Occipital lobe (tissue), 2 donors: ENCODE measurements around a stretch of chr22.

- RAMPAGE, long total RNA = no peak
Observed at GRCh38 chr22:39279348-39279980, 34.7 kb upstream of the PDGFB start.

- RAMPAGE, long total RNA = no peak
Observed at GRCh38 chr22:39292428-39293264, 26.8 kb downstream of the RPL3 start.

GRCh38 chr22:39432239-39432731, 24.5 kb upstream of the MGAT3 start:
- RAMPAGE, long total RNA = no peak

GRCh38 chr22:39494711-39495232, 7.3 kb upstream of the MIEF1 start:
- RAMPAGE, long total RNA = no peak

DNA sequence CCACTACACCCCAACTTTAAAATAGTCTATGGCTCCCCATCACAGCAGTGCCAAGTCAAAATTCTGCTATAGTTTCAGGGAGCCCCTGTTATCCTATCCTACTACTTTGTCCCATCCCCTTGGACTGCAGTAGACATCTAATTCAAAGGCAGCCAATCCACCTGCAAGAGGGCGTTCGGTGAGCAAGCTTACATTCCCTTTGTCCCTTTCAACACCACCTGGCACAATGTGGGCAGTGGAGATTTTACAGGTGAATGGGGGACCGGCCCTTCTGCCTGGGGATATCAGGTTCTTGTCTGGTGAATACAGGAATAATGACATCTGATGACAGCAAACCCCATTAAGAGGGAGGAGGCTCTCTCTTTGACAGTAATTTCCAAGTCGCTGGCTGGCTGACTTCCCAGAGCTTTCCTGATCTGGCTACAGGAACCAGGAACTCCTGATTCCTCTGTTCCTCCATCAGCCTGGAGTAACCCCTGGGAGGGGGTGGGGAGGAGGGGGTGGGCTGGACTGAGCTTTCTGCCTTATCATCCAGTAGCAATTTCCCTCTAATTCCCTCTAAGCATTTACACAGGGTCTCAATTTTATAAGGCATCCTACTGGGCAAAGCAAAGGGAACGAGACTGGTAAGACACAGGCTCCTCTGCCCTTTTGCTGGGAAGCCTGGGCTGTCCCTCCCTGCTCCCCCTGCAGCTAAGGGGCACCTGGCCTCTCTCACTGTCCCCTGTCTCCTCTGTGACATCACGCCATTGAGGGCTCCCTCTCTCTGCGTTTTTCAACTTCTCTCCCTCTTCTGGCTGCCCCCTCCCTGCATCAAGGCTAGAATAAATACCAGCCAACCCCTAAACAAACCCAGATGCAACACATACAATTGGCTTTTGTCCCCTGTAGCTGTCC, 3.7 kb upstream of the MIEF1 start:
- RAMPAGE, long total RNA = no peak

GRCh38 chr22:39559511-39560047, 11.0 kb upstream of the CACNA1I start:
- RAMPAGE, long total RNA = no peak

GRCh38 chr22:39921289-39921510, 20.3 kb downstream of the GRAP2 start:
- RAMPAGE, long total RNA = no peak

DNA sequence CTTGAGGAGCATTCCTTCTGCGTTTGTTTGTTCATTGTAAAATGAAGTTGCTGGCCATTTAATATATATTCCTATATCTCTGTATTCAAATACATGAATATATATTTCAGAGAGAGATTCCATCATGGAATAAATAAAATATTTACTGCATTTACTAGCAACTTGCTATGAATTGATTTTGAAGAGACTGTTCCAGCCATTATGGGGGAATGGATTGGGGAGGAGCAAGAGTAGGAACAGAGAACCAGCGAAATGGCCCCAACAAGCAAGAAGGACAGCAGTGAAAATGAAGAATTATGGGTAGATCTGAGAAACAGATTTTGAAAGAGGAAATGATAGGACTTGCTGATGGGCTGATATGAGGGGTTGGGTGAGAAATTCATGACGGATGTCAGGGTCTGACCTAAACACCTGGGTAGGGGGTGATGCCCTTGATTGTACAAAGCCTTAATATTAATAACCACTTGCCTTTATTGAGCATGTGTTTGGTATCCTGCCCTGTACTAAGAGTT, 61.4 kb upstream of the TNRC6B start:
- RAMPAGE, long total RNA = no peak

GRCh38 chr22:40181193-40181685, 3.5 kb downstream of the TNRC6B start:
- RAMPAGE, long total RNA = no peak

DNA sequence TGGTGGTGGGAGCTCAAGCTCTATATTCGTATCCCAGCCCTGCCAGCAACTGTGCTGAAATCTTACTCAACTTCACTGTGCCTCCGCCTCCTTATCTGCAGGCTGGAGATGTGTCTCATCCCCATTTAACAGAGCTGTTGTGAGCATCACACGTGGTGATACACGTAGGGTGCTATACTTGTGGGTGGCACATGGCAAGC, 23.1 kb downstream of the TNRC6B start:
- RAMPAGE, long total RNA = no peak

GRCh38 chr22:40260045-40260452, 82.3 kb downstream of the TNRC6B start:
- RAMPAGE, long total RNA = no peak

DNA sequence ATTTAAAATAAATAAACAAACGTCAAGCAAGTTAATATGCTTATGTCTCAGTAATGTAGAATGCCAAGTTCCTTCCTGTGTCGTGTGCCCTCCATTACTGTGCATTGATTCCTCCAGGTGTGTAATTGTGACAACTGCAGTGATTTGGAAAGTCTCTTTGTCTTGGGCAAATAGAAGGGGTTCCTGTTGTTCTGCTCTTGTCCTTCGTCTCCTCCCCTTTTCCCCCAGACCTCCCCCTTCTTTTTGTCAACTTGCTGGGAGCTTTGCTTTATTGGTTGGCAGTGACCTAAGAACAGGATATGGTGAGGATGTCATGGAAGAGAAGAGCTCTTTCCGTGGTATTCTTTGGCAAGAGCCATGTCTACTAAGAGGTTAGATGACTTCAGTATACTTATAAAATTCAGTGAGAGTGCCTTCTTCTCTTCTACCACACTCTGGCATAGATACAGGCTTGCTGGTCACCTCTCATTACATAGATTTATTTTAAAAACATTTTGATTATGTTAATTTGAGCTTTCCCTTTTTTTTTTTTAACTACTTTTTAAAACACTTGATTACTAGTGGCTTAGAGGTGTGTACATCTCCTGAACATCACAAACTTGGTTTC, 18.9 kb upstream of the ADSL start:
- RAMPAGE, long total RNA = no peak

GRCh38 chr22:40347059-40347413, 736 bp downstream of the ADSL start:
- RAMPAGE, long total RNA = no peak

GRCh38 chr22:40413825-40414638, 43.6 kb downstream of the SGSM3 start:
- RAMPAGE, long total RNA = no peak

DNA sequence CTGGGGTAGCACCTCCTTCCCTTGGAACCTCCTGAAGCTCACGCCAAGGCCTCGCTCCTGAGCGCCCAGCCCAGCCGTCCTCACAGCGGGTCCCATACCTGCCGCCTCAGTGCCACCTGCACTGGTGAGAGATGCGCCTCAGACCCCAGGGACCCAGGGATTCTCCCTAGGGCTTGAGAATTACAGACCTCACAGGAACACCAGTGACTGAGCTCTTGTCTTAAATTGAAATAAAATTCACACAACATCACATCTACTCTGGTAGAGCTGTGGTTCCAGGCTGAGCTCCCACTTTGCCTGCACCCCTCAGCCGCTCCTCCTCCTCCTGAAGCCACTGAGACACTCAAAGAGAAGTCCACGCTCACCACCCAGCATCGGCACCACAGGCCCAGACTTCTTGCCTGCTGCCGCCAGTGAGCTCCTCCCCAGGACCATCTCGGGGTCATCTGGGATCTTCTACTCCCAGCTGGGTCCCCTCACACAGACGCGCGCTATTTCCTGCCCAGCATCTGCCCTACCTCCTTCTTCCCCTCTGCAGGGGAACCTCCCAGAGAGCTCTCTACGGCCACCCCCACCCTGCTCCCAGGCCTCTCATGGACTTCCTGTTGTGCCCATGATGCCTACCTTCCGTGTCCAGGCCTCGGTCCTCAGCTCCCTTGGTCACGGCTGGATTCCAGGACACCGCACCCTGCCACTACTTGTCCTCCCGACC, 45.0 kb downstream of the SGSM3 start:
- RAMPAGE, long total RNA = no peak

- RAMPAGE, long total RNA = no peak
Observed at GRCh38 chr22:40498873-40499655, 128.7 kb downstream of the SGSM3 start.

DNA sequence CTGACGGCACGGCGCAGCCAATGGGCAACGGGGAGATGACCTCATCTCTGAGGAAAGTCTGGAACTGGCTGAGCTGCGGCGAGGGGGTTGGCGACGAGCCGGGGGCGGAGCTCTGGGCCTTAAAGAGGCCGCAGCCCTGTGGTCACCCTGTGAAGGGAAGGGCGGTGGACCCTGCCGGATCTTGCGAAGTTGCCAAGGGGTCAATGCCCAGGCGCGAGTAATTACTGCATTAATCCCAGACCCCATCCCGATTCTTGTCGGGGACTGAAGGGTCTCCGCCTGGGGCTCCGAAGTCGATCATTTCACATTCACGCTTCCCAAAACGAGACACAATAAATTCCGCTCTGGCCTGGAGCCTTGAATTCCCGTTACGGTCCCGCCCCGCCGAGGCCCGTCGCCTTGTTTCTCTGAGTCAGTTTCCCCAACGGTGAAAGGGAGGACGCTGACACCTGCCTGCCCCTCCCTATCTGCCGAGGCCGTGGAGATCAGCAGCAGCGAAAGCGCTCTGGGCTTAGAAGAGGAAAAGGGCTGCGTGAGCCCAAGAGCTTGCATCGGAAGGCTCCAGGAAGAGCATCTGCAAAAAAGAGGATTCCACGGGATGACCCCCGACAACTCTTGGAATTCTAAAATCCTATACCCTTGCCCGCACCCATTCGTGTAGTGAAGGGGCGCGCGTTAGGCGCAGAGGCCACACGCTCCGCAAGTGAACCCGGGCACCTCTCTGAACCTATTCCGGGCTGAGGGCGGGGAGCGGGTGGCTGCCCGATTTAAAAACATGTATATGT, 555 bp upstream of the MRTFA start:
- RAMPAGE, long total RNA = no peak

GRCh38 chr22:40647580-40647779, 11.0 kb upstream of the MRTFA start:
- RAMPAGE, long total RNA = no peak

- RAMPAGE, long total RNA = no peak
Observed at GRCh38 chr22:40728696-40729323, 49.5 kb downstream of the MCHR1 start.

- RAMPAGE, long total RNA = no peak
Observed at GRCh38 chr22:40739850-40740452, 60.7 kb downstream of the MCHR1 start.